Placental pericyte (primary cell): ENCODE measurements around a stretch of chr2.

DNA sequence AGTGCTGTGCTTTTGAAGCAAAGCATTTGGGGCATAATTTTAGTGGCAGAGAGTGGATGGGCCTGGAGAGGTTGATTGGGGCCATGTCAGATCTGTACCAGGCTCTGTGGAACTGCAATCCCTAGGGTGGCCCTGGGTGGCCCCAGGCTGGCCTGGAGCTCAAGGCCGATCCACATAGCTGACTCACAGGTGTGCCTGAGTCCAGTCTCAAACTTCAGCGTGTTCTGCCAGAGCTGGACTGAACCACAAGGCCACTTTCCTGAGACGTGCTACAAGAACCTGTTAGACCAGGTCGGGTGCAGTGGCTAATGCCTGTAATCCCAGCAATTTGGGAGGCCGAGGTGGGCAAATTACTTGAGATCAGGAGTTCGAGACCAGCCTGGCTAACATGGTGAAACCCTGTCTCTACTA lies 27.0 kb downstream of the GALM start:
- CAGE, long polyA plus RNA, result no peak

DNA sequence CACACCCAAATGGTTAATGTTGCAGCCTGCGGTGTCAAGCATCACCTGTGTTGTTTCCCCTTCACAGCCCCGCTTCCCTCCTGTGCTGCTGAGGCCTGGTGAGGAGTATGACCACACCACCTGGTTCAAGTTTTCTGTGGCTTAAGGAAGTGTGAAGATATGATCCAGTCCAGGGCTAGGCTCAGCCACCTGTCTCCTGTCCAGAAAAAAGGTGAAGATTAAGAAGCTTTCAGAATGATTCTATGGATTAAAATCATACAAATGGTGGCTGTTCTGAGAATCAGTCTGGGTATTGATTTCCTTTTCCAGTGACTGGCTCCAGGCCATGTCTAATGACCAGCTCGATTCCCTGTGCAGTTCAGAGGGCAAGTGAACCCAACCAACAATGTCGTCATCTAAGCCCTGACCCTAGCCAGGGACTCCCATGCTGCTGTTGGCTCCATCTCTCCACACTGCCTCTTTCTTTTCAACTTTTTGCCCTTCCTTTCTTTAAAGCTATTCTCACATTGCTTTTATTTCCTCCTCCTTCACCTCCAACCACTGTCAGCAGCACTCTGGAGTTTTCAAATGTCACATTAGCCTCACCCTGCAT lies 17.6 kb downstream of the SRSF7 start:
- CAGE, long polyA plus RNA, result no peak

GRCh38 chr2:38744068-38745503 lies 6.6 kb downstream of the SRSF7 start:
- CAGE, long polyA plus RNA, result no peak

DNA sequence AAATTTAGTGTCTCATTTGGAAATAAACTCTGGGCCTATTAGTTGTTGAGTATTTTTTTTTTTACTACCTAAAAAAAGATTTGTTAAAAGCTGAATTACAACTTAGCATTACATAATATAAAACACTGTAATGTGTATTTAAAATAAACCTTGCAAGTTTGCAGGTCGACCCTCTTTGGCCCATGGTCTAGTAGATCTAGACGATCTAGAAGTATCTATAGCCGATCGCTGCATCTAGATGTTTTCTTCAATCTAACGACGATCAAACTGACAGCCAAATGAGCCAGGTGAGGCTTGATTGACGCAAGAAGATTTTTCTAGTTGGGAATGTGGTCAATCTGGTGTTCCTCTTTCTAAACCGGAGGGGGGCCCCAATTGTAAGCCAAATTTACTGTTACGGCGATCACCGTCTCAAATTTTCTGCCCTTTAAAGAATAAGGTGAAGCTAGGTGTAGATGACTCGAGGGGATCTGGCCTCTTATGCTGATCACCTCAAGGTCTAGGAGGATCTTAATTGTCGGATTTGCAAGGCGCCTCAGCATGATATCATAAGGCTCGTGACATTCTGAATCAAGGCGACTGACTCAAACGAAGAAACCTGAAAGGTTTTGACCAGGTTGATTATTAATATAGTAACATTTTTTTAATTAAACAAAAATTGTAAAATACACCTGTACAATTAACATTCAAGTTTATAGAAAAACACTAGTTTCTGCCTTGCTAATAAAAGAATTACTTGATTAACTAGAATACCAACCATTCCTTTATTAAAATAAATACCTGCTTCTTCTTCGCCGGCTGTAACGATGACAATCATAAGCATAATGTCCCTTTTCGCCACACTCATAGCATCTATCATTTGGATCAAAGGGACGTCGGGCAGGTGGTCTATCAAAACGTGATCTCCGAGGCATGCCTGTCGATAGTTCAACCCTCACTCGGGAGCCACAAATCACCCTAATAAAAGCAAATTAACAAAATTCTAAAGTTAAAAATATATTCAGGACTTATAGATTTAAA lies 2.1 kb downstream of the SRSF7 start:
- CAGE, long polyA plus RNA, result no peak

DNA sequence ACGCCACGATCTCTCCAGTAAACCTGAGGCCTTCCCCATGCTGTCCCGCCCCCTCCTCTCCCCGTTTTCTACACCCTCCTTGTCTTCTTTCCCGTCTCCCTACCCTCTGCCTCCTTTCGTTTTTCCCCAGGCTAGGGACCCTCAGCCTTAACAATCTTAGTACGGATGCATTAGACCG lies 263 bp upstream of the SRSF7 start:
- CAGE, long polyA plus RNA, result no peak

DNA sequence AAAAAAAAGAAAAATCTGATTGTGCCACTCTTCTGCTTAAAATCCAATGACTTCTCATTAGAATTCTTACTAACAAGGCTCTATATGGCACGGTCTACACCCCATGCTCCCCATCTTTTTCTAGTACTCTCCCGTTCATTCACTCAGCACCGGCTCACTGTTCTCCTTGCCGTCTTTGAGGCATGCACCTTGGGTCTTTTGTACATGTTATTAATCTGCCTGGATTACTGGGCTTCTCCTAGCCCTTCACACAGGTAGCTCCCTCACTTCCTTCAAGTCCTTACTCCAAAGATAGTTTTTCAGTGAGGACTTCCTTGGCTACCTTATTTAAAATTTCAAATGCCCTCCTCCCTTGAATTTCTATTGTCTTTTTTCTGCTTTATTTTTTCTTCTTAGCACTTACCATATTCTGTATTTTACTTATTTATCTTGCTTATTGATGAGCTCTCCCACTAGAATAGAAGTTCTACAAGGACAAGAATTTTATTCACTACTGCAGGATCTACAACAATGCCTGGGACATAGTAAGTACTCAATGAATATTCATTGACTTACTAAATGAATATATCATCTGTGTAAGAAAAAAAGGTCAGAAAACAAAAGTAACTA lies 26.1 kb downstream of the DHX57 start:
- CAGE, long polyA plus RNA, result no peak

DNA sequence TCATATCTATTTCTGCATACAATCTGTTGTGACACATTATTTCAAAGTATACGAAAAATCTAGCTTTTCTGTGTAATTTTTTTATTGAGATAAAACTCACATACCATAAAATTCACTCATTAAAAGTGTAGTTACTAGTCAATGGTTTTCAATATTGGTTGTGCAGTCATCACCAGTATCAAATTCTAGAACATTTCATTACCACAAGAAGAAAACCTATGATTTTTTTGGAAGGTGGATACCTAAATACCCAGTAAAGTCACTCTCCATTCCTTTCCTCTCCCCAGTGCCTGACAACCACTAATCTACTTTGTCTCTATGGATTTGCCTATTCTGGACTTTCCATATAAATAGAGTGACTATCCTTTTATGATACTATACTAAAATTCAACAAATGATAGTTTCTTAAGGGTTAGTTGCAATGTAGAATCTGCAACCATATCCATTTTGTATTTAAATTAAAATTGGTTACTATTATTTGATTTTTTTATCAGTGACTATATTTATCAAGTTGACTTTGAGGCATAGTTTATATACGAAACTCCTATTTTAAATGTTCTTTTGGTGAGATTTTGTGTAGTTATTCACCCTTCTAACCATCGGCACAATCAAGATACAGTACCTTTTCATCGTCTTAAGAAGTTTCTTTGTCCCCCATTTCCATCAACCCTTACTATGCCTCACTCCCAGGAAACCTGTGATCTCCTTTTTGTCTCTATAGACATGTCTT lies 68.9 kb downstream of the SOS1 start:
- CAGE, long polyA plus RNA, result no peak

- CAGE, long polyA plus RNA, result no peak
These were observed 7.1 kb upstream of the SOS1 start for GRCh38 chr2:39128006-39128361.

GRCh38 chr2:39494622-39495321 lies 57.7 kb upstream of the MAP4K3 start:
- CAGE, long polyA plus RNA, result no peak

- CAGE, long polyA plus RNA, result no peak
These were observed 1.8 kb upstream of the THUMPD2 start for GRCh38 chr2:39780727-39781361.

GRCh38 chr2:40250961-40251628 lies 200.8 kb downstream of the SLC8A1 start:
- CAGE, long polyA plus RNA, result no peak

- CAGE, long polyA plus RNA, result no peak
These were observed 152.7 kb upstream of the PKDCC start for GRCh38 chr2:41894847-41895764.

DNA sequence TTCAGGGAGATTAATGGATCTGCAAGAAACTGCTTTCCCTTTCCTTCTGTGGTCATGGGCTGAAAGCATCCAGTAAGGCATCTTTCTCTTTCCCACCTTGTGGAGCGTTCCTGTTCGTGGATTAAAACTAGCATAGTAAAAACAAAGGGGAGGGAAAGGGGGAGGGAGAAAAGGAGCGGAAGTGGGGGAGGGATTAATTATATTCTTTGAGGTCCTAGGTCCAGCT lies 140.3 kb upstream of the PKDCC start:
- CAGE, long polyA plus RNA, result no peak

DNA sequence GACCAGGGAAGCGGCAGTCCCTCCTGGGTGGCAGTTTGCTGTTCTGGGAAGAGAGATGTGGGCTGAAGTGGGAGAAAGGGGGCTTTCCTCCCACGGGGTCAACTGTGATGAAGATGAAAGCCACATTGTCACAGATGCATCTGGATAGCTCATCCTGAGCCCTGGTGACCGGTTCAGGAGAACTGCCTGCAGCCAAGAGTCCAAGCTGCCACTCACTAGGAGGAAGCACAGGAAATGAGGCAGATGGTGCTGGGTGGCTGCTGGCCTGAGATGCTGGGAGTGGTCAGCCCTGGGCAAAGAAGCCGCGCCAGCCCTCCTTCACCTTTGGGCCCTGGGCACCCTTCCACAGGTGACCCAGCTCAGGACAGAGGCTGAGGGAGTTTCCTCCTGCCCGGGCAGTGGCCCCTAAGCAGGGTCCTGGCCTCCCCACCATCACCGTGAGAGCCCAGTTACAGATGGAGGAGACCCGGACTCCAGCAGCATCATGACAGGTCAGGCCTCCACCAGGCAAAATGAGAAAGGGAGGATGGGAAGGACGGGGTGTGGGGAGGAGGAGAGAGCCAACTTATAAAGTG lies 92.9 kb upstream of the PKDCC start:
- CAGE, long polyA plus RNA, result no peak

DNA sequence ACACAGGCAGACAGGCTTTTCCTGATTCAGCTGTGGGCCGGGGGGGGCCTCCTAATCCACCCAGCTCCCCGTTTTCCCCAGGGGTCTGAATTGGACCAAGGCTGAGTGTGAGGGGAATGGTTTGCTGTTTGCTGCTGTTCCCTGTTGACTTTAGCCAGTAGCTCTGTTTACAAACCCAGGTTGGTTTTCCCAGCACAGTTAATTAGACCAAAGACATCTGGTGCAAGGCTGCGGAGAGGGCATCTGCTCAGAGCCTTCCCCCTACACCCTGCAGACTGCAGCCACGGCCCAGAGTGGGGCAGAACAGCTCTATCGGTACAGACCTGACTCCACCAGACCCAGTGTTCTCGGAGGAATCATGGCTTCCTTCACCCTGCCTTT lies 1.8 kb upstream of the PKDCC start:
- CAGE, long polyA plus RNA, result no peak

DNA sequence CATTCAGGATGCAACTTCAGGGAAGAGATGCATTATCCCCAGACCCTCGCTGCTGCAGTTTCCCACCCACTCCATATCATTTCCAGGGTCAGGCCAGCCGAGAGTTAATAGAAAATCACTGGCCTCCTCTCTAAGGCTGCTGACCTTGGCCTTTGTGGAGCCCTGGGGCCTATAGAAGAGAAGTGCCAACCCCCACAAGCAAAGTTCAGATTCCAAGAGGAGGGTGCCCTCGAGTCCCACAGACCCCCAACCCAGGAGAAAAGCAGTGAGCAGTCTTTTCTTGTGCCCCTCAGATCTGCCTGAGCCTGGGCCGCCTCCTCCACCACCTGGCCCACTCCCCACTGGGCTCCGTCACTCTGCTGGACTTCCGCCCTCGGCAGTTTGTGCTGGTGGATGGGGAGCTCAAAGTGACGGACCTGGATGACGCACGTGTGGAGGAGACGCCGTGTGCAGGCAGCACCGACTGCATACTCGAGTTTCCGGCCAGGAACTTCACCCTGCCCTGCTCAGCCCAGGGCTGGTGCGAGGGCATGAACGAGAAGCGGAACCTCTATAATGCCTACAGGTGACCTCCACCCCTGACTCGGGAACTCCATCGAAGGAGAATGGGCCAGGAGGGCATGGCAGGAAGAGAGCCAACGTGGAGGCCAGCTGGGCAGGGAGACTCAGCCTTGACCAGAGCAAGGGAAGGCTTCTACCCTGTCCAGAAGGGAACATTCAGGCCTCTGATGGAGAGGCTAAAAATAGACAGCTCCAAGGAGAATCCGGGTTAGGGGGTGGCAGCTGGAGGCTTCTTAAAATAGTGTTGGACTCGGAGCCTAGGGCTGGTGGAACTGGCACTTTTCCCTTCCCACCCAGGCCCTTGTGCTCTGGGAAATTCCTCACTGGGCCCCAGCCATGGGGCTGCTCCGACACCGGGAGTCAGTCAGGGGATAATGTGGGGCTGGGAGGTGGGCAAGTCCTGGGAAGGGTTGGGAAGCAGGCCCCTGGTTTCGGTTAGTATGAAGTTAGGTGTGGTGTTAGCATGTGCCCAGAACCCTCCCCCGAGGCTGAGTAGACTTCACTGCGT lies 6.3 kb downstream of the PKDCC start:
- CAGE, long polyA plus RNA, result no peak

- CAGE, long polyA plus RNA, result no peak
These were observed 44.4 kb downstream of the PKDCC start for GRCh38 chr2:42091960-42092785.

DNA sequence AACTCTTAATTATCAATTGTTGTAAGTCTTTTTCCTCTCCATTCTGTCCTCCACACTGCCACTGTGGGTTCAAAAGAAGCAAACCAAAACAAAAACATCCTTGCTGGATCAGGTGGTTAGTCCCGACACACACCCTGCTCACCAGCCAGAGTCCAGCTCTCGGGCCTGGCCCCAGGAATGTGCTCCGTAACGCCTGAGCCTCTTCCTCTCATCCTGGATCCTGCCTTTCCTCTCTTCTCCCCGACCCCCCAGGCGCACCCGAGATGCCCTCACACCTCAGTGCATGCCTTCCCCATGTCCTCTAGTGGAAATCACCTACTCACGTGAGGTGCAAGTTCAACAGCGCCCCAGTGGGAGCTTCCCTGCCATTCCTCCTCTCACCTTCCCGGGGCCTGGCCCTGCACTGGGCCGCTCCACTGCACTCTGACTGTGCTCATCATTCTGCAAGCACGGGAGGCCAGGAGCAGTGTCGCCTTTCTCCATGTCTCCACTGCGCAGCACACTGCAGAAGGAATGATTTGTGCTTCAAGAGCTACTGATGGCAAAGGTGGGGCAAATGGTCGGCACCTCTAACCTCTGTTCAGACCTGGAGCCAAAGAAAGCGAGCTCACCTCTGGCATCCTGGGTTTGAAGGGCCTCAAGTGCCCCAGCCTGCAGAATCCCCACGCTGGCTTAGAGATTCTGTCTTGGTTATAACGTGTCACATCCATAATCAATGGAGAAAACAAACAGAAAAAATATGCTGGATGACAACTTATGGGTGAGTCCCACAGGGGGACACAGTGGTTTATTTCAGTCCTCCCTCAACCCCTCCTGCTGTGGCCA lies 20.4 kb downstream of the COX7A2L start:
- CAGE, long polyA plus RNA, result no peak

GRCh38 chr2:42345782-42346337 lies 15.2 kb downstream of the COX7A2L start:
- CAGE, long polyA plus RNA, result no peak

- CAGE, long polyA plus RNA, result no peak
These were observed 5.9 kb upstream of the MTA3 start for GRCh38 chr2:42562337-42563046.